ENCODE measurements around a stretch of chr1.

DNA sequence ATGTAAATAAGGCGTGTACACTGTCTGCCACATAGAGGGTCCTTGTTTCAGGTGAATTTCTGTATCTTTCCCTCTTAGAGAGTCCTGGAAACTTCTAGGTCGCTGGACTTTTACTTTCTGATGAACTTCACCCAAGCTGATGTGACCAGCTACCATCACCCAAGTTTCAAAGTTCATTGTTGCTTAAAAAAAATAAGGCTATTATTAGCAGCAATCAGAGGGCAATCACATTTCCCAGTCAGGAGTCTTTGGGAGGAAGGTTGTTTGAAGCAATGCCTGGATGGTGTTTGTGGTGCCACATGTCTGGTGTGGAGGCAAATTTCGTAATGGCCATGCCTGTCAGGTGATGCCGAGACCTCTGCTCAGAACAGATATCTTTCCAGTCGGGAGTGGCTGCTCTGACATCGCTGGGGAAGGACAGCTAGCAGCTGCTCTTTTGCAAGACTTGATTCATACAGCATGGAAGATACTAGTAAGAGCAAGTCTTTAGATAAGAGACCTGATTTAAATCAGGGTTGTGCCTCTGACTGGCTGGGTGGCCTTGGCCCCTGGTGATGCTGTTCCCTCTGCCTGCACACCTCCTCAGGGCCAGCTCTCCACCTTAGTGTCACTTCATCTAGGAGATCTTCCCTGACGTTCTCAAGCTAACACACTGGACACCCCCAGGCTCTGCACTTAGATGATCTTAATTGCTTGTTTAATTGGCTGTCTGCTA lies 187.8 kb upstream of the JUN start:
- PRO-cap: no peak

GRCh38 chr1:58979346-58979567 lies 195.4 kb upstream of the JUN start:
- PRO-cap: no peak

GRCh38 chr1:59057070-59057709 lies 239.7 kb upstream of the FGGY start:
- PRO-cap: no peak

DNA sequence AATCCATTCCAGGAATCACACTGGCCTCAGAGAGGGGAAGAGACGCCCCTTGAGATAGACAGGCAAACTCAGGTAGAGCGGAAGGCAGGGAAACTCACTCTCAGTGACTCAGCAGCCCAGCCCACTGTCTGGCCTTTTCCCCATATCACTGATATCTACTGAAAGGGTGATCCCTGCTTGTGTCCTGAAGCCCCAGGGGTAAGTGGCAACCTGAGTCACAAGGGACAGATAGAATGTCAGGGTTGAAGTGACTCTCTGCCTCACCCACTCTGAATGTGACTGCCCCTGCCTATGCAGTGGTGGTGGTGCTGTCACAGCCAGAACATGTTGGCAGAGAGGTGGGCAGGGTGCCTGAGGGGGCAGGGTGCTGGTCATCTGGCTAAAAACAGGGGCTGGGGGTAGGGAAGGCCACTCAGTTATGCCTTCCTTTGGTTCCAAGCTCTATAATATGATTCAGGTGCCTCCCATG lies 157.5 kb upstream of the FGGY start:
- PRO-cap: no peak

DNA sequence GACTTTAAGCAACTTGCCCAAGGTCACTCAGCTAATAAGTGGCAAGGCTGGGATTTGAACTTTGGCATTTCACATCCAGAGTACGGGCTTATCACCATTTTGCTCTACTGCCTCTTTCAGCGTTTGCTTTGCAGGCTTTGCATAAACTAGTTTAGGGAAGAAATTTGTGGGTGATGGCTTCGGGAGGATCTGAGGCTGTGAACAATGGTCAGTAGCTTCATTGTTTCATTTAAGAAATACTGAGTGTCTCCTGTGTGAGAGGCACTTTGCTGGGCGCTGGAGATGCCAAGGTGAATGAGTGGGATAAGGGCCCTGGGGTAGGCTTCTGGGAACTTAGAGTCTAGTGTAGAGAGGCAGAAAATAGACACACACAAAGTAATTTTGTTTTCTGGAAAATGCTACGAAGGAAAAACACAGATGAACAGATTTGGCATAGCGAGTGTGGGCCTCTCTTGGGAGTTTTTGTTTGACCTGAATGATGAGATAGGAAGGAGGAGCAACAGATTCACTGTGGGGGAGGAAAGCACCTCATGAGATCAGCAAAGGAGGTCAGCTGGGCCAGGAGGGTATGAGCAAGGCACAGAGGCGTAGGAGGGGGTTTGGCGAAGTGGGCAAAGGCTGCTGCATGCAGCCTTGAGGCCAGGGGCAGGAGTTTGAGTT lies 57.7 kb downstream of the FGGY start:
- PRO-cap: no peak

DNA sequence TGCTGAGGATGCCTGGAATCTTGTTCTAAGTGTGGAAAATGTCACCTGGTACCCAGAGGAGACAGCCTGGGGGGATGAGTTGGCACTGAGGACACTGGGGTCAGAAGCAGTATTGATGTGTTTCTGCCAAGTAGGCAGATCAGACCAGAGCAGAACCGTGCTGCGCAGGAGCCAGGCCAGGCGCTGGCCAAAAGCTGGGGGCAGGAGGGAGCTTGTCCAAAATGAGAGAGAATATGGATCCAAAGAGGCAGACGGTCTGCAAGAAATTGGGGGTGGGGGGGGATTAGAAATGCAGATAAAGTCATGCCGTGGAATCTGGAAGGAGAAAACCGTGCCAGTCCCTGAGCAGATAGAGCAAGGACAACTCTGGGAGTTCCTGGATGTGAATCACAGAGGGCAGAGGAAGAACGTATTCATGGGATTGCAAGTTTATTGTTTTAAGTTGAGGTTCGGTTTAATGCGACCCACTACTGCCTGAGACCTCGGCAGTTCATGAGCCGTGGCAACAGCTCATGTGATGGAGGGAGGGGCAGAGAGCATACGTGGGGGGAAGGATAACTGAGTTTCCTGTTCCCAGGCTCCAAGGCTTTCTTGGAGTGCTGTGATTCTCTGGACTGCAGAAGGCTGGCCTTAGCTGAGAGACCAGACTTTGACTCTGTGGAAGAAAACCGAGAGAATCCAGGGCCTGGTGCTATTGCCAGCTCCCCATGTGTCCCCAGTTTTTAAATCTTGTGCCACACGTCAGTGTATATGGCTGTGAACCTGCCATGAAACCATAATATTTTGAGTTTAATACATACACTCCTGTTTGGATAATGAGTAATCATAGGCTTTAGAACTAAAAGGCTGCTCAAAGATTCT lies 224.1 kb downstream of the FGGY start:
- PRO-cap: no peak

DNA sequence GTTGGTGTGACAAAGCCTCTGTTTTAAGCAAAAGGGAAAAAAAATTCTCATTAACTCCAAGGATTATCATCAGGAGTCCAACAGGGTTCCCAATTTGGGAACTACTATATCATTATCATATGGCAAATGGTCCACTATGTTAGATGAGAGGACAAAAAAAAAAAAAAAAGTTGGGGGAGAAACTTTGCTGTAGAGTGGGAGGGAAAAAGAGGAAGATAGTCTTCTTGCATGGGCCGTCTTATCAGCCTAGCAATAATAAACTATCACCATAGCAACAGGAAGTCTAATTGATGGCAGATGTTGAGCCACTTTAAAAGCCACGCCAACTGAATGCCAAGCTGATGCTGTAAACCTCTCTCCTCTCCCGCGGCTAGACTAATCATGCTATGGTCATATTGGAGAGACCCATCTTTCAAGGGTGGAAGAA lies 122.3 kb upstream of the HOOK1 start:
- PRO-cap: no peak

DNA sequence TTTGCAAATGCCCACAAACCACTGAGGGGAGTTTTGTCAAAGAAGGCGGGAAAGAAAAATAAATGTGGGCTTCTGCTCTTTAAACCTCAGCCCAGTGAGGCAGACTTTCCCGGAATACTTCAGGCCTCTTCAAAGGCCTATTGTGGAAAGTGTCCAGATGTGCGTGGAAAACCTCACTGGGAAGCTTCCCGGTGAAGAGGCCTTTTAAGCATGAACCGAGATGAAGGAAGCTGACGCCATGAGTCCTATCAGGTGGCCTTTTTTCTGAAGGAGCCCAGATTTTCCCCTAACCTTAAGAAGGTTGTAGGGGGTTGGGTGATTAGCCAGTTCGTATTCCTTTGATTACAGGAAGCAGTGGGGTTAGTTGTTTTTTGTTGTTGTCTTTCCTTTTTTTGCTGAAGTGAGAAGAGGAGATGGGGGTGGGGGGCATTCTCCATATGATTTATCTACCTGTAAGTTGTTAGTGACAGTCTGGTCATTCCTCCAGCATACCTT lies 83.5 kb upstream of the HOOK1 start:
- PRO-cap: no peak

DNA sequence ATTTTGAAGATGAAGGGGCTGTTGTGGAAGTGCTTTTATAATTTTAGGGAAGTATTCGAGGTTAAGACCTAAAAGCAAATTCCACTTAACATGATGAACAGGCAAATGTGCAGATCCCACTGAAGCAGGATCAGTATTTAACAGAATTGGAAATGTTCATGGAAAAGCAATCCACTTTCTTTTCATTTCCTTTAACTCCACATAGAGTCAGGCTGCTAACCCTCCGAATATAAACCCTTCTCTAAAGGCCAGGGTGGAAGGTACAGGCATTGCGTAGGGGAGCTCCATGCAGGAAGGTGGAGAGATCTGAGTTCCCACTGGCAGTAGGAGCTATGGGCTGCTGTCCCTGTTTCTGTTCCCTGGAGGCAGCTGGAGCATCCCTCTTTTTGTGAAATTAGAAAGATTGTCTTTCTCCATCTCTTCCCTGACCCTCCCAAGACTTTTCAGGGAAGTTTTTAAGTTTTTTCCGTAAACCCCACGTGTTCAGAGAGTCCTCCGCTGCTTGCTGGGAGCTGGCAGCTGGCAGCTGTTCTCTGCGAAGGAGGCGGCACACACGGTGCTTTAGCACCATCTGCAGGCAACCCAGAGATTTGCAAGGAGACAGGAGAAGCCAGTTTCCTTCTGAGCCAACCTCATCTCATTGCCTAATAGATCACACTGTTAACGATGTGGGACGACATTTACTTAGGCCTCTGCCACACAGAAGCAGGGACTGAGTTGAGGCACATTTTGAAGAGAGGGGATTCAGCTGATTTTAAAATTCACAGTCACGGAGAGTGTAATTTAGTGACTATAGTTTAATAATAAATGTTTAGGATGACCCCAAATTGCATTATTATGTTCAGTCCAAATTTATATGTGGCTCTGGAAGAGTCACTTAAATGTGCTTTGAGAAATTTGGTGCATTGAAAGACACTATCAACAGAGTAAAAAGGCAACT lies 55.4 kb upstream of the HOOK1 start:
- PRO-cap: no peak

GRCh38 chr1:59761544-59761981 lies 53.2 kb upstream of the HOOK1 start:
- PRO-cap: no peak

DNA sequence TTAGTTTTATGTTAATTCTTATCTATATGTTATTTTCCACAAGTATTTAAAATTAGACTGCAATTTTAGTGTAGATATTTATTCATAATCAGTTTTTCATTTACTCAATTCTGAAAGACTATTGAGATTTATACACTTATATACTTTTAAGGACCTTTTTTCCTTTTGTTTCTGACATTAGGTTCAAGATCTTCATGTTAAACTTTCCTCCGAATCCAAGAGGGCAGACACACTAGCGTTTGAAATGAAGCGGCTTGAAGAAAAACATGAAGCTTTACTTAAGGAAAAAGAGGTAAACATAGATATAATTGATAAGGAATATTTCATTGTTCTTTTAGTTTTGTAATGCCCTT lies 34.1 kb downstream of the HOOK1 start:
- PRO-cap: no peak

DNA sequence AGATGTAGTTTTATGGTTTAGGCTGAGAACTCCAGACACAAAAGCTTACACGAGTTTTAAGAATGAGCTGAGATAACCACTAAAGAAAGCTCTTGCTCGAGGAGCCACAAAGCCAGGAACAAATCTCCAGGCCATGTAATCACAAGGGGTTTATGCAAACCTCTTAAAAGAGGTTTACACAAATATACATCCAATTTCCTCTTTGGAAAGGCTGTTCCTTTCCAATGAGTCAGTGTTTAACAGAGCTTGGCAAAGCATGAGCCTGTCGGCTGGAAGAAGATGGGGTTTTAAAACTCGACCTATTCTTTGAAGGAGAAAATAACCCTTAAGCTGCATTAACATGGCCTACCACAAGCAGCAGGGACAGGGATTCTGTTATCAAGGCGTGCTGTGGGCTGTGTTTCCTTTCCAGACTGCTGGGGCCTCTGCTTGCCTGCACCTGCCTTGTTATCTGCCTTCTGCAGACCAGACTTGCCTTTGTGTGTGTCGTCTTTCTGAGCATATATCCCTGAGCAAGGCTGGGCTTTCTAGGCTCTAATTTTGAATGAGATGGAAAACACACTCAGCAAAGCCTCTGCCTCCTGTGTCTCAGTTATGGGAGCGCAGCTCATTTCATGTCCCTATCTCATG lies 40.6 kb upstream of the CYP2J2 start:
- PRO-cap: unidirectional peak, plus-strand start at position 357 of the sequence

DNA sequence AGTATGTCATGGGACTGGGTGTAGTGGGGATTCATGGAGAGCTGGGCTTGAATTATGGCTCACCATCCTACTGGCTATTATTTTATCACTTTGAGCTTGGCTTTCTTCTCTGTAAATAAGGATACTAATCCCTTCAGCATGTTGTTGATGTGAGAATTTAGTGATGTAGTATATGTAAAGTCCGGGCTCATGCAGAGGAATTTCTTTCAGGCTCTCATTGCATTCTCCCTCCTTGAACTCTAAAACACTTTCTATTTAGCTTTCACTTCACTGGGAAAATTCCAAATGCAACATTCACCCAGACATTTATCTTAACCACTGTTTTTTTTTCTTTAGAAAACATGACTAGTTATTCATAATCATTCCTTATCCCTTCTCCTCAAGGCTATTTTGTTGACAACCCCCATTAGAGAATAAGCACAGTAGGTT lies 67.7 kb upstream of the CYP2J2 start:
- PRO-cap: no peak

DNA sequence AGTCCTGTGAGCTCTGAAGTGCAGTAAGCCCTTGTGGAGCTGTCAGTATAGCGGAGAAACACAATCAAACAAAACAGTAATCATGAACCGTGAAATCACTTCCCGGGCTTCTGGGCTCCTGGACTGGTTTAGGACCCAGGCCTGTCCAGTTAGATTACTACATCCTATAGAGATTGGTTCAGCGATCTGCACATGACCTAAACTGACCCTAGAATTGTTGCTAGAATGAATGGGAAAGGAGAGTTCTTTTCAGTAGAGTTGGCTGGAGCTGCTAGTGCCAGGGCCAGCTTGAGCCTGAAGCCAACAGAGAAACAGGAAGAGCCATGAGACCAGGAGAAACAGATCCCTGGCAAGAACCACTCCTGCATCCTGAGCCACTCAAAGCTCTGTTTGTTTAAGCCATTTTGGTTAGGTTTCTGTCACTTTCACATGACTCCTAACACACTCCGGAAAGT lies 474.2 kb upstream of the C1orf87 start:
- PRO-cap: no peak

GRCh38 chr1:60867700-60868153 lies 214.6 kb upstream of the NFIA start:
- PRO-cap: no peak

- PRO-cap: bidirectional peak, plus-strand start at chr1:61077221, minus-strand start at chr1:61076969
Observed at GRCh38 chr1:61076650-61077618, 5.4 kb upstream of the NFIA start.

DNA sequence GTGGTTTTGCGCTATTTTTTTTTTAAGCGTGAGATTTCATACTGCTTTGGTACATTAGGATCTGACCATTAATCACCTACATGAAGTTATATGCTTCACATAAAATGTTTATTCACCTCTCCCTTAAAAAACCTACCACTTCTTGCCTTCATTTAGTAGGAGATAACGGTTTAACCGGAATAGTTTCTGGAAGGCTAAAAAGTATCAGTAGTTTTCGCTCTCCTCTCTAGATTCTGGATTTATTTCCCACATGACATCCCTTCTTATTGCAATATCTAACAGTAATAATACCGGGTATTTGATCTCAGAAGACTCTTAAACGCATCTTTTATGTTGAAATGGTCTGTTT lies 1.6 kb downstream of the NFIA start:
- PRO-cap: no peak

- PRO-cap: no peak
Observed at GRCh38 chr1:61090430-61090869, 8.1 kb downstream of the NFIA start.

DNA sequence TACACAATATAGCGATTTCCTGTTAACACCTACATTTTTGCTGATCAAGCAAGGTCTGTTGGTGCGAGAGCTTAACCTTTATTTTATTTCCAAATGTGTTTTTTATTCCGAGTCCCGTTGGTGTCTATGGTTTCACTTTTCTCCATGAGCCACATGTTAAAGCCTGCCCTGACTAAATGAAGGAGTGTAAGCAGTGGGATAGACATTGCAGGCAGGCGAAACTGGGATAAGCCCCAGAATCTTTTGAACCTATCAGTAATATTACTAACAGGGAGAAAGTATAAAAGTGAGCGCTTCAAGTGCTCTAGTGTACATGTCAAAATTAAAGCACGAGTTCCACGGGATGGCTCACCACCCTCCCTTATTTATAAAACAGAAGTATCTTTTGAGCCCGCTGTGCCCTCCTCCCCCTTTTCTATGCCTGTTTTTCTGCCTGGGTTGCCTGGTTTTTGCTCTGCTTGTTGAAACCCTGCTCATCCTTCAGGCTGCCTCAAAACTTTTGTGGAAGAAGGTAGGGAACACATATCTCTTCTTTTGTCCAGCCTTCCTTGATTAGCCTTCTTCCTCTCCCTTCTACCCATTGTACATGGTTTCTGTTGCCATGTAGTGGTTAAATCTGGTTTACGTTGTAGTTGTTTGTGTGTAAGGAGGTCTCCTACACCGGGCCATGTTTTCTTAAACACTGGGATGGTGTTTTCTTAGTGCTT lies 120.8 kb downstream of the NFIA start:
- PRO-cap: no peak

DNA sequence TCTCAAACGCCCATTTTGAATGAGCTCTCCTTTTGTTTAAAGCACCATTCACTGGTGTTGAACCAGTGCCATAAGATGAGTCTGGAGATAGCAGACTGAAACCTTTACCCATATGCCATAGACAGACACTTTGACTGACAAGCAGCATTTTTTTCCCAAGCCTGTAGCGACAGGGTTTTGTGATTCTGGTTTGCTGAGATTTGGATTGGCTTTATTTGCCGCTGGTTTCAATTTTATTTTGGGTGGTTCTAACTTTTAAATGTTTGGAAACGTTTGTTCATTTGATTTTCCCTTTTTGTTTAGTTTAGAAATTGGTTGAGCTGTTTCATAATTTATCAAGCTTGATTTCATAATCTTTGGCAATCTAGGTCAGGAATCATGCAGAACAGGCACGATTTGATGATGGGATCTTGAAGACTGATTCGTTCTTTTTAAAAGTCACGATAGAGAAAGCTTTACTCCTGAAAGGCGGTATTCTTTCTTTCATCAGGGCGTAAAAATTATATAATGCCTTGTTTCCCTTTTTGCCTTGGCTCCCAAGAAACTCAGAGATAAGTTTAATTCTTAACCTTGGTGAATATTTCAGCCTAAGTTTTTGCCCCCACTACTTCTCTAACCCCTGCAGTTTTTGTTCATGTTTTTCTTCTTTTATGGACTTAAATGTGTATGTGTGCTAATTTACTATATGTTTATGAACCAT lies 144.8 kb downstream of the NFIA start:
- PRO-cap: no peak

All from progenitor cell of endocrine pancreas (in vitro differentiated cells).